Bronchial epithelial cell (primary cell): ENCODE measurements around the gene PARK7.

DNA sequence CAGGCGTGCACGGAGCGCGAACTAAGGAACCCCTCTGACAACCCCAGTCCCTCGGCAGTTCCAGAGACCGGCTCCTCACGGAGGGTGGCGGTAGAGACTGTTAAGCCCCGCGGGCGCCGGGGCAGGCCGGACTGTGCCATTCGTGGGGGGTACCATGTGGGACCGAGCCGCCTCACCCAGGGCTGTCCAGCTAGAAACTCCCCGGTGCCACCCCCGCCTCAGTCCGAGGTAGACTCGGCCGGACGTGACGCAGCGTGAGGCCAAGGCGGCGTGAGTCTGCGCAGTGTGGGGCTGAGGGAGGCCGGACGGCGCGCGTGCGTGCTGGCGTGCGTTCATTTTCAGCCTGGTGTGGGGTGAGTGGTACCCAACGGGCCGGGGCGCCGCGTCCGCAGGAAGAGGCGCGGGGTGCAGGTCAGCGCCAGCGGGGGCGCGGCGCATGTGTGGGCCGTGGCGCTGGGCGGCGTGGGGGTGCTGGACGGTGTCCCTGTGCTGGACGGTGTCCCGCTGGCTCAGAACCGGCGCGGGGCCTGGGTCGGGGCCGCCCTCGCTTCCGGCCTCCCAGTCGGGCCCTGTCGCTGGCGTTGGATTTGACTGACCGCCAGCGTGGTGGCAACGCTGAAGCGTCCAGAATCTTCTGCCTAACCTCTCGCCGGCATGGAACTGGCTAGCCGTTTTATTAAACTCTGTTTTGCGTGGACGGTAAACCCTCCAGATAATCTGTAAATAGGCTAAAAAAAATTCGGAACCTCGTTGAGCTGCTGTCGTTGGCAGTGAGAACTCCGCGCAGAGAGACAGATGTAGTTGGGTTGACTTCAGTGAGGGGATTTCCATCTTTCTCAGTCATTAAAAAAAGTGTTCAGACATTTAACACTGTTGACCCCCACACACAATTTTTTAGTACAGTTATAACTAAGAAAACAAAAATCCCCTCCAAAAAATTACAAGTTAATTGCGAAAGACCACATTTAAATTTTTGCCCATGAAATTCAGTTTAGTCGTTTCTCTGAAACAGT lies at the start of gene PARK7:
PARK7 (plus strand) TSS at position 329 of the 1,013 bp plus-strand sequence.
- RRBS, 2 experiments: 1 to 2% methylated on average over 38 to 41 of the region's 81 CpGs

DNA sequence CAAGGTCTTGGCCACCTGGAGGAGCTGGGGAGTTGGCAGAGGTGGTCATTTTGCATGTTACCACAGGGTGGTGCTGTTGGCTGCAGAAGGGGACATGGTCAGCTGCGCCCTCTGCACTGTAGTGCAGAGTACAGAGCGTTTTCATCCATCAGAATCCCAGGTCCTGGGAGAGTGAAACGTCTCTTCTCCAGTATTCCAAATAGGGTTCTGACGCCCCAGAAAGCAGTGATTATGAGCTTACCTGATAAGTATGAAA lies 13.8 kb downstream of the PARK7 start:
- RRBS, 2 experiments: no CpG with 5 or more reads among the region's 4 CpGs

DNA sequence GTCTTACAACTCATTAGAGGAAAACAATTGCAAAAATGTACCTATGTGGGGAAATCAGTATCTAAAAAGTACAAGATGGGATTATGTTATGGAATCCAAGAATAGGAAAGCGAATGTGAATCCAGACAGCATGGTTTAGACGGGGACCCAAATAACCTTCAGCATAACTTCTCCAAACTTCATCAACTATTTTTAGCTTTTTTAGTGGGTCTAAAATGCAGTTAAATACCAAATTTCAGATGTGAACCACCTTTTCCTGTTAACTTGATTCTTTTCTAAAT lies 7.7 kb downstream of the ERRFI1 start:
- RRBS, 2 experiments: no CpG with 5 or more reads among the region's 2 CpGs

DNA sequence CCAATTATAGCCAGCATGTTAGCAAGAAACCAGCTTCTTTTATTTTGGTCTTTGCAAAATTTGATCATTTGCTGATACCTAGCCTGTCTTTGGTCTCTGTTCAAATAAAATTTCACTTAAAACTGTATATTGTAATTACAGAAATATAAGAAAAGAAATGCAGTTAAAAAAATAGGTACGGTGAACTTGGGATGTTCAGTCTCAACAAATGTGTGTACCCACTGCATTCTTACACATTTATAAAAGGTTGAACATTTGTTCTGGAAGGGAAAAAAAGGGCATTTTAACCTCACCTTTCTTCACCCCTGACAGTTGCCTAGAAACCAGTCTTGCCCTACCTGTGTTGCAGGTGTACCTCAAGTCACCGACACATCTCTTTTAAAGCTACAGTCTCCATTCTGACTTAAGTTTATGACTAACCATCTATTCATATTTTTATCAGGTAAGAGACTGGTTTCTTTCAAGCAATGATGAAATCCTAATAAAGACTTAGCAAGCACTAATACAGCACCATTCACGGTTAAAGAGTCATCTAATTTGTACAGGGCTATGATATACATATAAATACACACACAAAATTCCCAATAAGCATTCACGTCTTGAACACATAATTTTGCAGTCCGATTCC lies 1.2 kb downstream of the ERRFI1 start:
- RRBS, 2 experiments: no CpG with 5 or more reads among the region's 5 CpGs

DNA sequence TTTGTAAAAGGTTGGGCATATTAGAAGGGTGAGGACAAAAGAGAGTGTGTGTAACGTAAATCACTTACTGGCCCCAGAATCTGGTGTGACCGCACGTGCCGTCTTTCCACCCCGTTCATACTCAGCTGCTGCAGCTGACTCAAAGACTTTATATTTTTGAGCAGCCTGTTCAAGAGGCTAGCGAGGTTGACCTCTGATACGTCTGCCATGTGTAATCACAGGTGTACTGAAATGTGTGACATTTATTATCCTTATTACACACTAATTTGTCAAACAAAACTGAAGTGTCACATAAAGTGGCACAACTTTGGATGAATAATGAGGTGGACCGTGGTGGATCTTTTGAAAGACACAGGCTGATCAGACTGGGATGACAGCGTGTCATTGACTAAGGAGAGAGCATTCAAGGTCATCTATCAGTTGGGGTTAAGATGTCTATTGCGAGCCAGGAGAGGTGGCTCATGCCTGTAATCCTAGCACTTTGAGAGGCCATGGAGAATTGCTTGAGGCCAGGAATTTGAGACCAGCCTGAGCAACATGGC lies 66.7 kb upstream of the ERRFI1 start:
- RRBS, 2 experiments: no CpG with 5 or more reads among the region's 10 CpGs

DNA sequence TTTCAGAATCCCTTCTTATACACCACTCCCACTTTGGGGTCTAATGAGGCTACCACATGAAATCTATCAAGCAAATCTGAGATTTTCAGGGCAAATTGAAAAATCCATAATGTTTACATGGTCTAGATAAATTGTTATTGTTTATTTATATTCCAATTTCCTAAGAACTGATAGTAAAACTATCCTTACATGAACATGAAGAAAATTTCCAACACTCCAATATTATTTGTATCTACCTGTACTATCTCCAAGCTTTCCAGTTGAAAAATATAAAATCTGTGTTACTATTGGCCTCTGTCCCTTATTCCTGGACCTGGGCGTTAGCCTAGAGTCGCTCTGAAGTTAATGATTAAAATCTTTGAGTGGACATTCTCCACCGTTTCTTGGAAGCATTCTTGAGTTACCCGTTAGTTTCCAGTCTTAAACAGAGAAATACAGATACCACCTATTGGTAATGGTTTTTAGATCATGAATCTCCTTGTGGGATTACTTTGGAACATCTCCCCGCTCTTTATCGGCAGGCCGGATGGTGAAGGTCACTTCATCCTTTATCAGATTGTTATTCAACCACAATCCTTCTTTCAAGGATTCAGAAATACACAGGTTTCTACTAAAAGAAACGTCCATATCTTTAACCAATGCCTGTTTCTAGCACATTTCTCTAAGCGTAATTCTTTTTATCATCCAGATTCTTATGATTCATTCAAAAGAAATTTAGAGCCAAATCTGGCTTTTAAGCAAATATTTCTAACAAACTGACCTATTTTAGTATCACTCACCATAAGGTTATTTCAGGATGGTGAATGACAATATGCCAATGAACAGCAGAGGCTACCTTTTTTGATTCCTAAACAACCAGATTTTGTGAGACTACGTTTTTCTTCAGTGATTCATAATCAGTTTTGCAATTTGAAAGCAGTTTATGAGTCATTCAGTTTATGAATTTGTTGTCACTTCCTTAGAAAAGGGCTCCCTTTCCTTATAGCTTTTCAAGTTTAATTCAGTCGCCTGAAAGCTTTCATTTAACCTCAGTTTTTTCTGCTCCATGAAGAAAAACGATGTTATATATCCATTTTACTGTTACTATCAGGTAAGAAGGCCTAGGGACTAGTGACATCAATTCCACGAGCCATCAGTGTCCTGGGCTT lies 70.2 kb upstream of the ERRFI1 start:
- RRBS, 2 experiments: no CpG with 5 or more reads among the region's 13 CpGs

DNA sequence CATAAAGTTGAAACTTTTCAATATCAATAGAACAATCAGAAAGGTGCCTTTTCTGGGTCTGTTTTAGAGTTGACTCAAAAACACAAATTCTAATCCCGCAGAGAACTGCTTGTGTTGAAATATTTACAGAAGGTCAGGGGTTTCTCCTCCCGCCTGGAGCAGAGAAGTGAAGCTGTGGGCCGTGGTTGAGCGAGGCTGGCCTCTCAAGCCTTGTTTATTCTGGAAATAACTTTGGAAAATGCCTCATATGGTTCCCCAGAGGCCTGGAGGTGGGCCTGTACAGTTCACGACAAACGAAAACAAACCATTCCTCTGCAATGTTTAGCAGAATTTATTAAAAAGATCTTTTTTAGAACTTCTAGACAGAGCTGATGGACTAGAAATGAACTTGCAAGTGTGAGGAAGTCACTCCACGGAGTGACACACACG lies 90.8 kb upstream of the ERRFI1 start:
- RRBS, 2 experiments: no CpG with 5 or more reads among the region's 8 CpGs

GRCh38 chr1:8202944-8203532 lies 114.9 kb upstream of the SLC45A1 start:
- RRBS, 2 experiments: no CpG with 5 or more reads among the region's 12 CpGs

DNA sequence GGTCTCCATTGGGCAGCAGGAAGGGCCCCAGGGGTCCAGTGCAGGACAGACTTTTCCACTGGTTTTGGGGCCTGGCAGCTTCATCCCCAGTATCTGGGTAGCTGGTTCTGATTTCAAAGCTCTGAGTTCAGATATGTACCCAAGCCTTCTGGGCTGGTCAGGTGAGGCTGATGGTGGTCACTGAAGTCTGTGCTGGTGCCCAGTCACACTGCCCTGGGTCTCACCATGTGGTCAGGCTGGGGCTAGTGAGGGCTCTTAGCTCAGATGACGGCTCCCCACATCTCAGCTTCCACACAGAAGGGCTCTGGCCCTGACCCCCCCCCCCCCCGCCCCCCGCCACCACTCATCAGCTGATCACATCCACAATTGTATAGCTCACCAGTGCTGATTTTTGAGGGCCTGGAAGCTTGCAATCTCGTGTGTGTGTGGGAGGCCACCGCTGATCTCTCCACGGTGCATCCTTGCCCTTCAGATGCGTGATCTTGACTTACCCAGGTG lies 32.5 kb downstream of the SLC45A1 start:
- RRBS, 2 experiments: no CpG with 5 or more reads among the region's 7 CpGs

DNA sequence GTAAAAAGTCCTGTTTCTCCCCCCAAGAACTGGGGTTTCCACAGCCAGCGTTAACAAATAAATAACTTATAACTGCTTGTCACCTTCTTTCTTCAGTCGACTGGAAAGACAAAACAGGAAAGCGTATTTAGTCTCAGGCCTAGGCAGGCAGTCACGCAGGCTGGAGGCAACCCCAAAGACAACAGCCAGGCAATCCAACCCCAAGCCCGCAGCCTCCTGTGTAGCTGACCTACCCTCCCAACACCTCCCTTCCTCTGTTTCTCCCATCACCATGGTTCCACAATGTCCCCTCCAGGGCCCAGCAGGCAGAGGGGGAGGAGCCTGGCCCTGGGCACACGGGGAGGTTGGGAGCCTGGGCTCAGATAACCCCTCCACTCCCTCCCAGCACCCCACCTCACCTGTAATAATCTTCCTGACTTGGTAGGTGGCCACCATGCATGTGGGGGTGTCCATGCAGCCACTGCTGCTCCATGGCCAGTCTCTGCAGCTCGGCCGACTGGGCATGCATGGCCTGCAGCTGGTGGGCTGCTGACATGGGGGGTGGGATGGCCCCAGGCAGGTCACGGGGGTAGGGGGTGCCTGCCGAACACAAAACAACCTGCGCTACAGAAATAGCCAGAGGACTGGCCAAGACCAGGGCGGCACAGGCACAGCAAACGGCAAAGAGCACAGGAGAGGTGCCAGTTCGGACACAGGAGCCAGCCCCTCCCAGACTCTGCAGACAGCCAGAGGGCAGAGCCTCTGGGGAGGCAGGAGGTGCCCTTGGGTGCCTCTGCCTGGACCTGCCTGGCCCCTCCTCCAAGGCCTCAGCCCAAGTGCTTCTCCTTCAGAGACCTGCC lies 37.3 kb downstream of the SLC45A1 start:
- RRBS, 2 experiments: no CpG with 5 or more reads among the region's 14 CpGs

GRCh38 chr1:8360924-8361727 lies 43.2 kb downstream of the SLC45A1 start:
- RRBS, 2 experiments: 77 to 86% methylated on average over 4 to 5 of the region's 31 CpGs

DNA sequence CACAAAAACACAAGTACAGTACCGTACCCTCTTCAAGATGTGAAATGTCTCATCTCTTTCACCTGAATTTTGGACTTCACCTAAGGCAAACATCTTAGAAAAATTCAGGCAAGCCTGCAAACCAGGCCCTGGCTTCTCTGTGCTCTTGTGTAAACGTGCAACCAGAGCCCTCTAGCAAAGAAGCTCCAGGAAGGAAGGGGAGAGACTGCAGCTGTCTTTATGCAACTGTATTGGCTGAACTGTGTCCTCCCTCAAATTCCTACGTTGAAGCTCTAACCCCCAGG lies 60.2 kb downstream of the SLC45A1 start:
- RRBS, 2 experiments: no CpG with 5 or more reads among the region's 3 CpGs

DNA sequence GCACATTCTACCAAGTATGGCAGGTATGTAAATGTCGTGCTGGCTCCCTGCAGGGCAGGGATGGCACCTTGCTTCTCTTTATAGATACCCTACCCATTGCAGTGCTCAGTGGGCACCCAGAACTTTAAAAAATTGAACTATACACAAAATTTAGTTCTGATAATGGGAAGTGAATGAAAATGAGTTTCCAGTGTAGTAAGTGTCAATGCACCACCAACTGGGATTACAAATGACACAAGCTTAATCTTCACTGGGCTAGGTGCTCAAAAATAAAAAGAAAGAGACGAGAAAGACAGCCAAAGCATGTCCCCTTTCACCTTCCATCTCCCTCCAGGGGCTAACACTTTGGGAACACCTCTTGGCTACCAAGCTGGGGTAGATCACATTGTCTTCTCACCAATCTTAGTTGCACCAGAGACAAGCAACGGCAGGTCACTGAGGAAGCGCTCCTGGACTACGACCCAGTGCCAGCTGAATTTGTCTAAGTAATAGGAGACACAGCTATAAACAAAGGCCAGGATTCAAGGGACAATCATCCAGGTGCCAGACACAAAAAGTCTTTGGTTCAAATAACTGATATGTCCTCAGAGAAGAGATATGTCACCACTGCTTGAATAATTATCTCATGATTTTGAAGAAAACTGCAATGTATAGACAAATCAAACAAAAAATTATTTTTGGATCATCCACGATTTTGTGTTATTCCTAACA lies 100.3 kb downstream of the SLC45A1 start:
- RRBS, 2 experiments: no CpG with 5 or more reads among the region's 6 CpGs

DNA sequence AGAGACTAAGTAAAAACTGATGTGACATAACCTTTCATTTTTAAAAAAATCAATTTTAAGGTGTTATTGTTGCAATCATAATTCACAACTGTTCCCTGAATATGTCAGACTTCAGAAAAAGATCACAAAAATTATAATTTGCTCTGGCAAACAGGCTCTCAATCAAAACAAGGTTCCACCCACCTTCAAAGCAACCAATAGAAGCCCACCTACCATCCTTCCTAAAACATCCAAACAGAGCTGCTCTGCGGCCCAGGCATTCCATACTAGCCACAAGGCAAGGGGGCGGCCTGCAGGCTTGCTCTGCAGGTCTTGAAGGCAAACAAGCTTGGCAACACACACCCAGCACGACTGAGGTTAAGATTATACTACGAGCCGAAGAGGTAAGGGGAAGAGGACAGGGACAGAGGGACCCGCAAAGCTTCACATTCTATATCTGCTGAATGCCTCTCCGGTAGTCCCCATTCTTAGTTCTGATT lies 207.2 kb downstream of the SLC45A1 start:
- RRBS, 2 experiments: no CpG with 5 or more reads among the region's 7 CpGs

DNA sequence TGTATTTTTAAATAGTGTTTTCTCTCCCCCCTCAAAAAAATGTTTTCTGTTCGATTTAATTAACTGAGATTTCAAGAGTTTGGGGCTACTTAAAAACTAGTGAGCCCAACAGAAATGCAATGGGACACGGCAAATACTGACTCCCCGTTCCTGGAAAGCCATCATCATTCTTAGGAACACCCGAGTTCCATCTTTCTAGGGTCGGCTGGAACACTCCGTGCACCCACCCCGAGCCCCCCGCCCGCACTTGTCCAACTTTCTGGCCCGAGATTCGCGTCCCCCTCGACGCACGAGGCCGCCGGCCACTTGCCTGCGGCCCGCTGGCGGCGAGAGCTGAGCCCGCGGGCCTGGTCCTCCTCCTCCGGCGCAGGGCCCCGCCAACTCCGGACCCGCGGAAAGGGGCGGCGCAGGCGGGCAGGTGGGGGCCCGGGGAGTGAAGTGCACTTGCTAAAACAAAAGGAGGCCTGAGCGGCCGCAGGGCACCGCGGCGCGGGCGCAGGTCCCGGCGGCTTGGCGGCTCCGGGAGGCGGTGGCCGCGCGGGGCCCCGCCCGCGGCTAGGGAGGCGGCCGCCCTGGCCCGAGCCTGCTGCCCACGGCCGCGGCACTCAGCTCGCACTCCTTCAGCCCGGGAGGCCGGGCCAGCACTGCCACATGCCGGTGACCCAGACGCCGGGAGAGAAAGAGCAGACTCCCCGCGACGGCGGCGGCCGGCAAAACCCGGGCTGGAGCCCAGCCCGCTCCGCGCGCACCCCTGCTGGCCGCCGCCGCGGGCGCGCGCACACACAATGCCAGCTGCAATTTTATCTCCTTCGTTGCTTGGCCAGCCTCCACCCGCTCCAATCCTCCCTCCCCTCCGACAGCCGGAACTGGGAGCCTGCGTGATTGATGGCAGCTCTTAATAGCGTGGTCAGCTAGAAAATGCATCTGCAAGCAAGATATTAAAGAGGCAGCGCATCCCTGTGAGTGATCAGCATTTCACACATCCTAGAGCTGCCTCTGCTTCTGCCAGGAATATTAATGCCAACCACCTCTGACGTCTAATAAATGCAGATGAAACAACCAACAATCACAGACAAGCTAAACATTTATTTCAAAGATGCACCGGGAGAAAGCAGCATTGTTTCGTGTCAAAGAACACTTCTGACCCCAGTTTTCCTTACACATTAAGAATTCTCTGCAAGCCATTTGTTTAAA lies 114.3 kb downstream of the RERE start:
- RRBS, 2 experiments: 1 to 2% methylated on average over 28 to 43 of the region's 91 CpGs

GRCh38 chr1:8789288-8790087 lies 28.0 kb downstream of the RERE start:
- RRBS, 2 experiments: no CpG with 5 or more reads among the region's 10 CpGs

DNA sequence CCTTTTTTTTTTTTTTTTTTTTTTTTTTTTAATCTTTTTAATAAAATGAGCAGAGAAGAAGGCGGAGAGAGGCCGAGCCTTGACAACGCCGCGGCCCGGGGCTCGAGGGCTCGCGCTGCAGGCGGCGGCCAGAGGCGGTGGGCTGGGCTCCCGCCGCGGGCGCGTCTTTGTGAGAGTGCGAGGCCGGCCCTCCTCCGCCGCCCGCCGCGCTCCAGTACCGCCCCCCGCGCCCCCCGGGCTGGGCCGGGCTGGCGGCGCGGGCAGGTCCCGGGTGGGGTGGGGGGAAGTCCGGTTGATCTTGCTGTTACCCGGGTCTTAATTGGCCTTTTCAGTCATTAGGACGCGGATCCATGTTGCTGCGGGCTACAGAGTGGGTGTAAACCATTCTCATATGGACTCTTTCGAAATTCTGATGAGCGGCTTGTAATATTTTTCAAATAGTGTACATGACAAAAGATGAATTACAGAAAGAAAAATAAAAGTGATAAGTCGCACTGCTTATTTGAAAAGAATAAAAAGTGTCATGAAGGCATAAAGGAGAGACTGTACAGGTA lies 462 bp upstream of the RERE start:
- RRBS, 2 experiments: 2 to 3% methylated on average over 22 of the region's 41 CpGs

DNA sequence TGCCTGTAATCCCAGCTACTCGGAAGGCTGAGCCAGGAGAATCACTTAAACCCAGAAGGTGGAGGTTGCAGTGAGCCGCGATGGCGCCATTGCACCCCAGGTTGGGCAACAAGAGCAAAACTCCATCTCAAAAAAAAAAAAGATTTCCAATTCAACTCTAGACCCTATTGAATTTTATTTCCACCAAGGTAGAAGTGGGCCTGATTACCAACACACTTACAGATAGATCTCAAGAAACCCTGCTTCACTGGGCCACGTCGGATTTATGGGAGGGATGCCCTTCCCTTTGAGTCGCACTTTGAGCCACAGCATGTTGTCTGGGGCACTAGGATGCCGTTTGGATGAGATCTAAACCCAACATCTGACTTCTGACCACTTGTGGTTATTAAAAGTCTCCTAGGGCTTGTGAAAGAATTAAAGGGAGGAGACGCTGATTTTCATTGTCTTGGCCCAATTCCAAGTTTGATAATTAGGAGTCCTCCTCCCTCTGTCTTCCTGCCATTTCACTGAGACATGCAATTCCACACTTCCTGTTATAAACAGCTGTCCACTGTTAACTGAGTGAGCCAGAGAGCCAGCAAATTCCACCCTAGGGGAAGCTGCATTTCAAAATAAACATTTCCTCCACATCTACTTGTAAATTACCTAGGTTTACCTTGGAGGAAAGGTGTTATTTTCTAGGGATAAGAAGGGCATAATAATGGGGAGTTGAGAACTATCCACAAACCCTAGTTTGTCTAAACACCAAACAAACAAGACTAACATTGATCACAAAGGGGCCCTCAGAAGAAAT lies 5.2 kb upstream of the RERE start:
- RRBS, 2 experiments: no CpG with 5 or more reads among the region's 9 CpGs

DNA sequence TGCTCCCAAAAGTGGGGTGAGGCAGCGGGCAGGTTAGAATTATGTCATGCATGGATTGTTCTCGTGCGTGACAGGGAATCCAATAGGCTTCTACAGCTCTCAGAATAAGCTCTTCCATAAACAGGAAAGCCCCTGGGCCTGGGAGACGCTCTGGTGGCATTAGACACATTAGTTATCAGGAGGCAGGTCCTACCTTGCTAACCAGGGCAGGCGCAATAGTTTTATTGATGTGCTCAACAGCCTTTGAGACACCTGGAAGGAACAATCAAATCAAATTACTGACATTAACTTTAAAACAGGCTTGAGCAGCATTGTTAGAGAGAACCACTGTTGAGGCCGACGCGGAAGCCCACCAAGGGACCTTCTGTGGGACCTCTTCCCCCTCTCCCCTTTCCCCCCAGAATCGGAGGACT lies 8.2 kb downstream of the ENO1 start:
- RRBS, 2 experiments: no CpG with 5 or more reads among the region's 9 CpGs

GRCh38 chr1:8870672-8871586 lies 7.6 kb downstream of the ENO1 start:
- RRBS, 2 experiments: no CpG with 5 or more reads among the region's 17 CpGs